ENCODE measurements around a stretch of chr5.

GRCh38 chr5:72134192-72134484 is 26.9 kb downstream of the MAP1B start:
- PRO-cap, 2 experiments: no peak in any of the 2 experiments

DNA sequence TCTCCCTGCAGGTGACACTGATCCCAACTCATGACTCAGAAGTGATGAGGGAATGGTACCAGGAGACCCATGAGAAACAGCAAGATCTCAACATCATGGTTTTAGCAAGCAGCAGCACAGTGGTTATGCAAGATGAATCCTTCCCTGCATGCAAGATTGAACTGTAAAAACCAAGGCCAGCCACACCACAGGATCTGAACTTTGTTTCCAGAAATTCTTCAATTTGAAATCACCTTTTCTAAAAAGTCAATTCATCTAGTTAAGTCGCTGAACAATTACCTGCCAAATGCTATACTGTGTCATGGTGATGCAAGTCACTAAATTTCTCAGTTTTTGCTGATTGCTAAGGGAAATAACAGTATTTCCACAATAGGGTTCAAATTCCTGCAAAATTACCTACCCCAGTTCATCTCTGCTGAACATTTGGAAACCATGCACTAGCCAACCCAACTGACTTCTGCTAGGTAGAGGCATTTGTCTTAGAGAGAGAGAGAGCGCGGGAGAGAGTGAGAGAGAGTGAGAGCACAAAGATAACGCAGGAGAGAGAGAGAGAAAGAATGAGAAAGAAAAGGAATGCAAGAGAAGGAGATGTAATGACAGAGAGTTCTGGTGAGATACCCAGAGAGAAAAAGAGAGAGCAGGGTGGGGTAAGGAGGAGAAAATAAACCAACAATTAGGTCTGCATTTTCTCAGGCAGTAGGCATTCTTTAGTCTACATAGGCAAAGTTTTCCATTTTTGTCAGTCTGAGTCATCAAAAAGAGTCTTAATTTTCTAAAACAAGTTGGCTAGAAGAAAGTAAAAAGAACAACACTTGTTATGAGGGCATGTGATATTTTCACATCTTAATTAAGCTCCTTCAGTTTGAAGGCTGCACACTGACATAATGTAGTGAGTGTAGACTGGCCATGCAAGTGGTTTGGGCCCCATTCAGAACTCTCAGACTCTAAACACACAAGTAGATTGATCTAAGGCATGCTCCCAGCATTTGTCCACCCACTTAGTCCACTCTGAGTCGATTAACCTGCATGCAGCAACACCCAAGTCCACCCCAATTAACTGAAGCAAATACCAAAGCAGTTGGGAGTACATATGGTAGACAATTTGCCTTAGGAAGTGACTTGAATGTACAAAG is 98.2 kb downstream of the MAP1B start:
- PRO-cap, 2 experiments: no peak in any of the 2 experiments

GRCh38 chr5:72238564-72239043 is 81.4 kb downstream of the MRPS27 start:
- PRO-cap, 2 experiments: no peak in any of the 2 experiments

GRCh38 chr5:72305075-72305506 is 14.9 kb downstream of the MRPS27 start:
- PRO-cap, 2 experiments: no peak in any of the 2 experiments

DNA sequence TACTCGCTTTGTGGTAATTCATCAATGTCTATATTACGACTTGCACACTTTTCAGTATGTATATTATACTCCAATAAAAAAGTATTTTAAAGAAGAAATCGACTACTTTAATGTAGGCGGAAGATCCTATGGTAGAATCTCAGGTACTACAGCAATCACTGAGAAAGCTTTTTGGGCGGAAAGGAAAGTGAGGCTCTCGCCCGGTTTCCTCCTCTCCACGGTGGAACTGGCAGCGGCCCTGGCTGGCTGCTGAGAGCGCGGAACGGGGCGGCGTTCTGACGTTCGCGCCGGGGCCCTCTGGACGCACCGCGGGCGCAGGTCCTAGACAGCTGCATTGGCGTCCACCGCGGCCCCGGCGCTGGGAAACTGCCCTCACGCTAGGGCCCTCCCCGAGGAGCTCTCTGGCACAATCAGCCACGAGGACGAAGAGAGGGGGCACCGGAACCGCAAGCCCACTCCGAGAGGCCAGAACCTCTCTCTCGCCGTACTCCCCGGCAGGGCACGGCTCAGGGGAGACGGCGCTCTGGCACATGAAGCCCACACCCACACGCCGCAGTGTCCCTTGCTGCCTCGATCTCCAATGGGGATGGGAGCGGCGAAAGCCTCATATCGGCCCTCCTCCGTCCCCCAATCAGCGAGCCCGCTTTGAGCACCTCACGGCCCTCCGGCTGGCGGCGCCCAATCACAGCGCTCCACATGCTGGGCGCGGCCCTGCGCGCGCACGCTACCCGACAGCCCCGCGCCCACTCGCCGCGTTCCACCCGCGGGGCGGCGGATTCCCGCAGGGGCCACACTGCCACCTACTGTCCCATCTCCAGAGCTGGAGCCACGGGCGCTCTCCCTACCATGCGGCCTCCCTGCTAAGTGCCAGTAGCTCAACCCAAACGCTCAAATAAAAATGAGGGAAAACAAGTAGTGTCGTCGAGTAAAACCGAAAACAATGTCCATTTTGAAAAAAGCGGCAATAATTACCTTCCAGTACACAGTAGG is 12.0 kb downstream of the MRPS27 start:
- PRO-cap, 2 experiments: peak in 2 of 2 experiments; most common plus-strand start position 803 of the sequence (in 1); most common minus-strand start position 582 of the sequence (in 2)

DNA sequence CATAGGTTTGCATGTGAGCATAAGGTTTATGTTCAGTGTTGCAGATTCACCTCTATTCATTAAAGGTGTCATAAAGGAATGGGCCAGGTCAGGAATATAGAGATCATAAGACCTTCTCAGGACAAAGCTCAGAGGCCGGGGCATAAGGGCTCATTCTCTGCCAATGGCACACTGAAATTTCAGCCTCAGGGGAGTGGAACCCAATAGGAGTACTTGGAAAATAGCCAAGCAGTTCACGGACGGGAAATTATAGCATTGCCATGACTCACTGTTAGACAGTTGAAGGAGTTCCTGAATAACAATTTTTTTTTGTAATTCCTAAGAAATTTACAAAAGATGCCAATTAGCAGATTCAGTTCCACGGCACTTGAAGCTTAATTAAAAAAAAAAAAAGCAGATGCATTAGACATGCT is 58.4 kb downstream of the PTCD2 start:
- PRO-cap, 2 experiments: no peak in any of the 2 experiments

DNA sequence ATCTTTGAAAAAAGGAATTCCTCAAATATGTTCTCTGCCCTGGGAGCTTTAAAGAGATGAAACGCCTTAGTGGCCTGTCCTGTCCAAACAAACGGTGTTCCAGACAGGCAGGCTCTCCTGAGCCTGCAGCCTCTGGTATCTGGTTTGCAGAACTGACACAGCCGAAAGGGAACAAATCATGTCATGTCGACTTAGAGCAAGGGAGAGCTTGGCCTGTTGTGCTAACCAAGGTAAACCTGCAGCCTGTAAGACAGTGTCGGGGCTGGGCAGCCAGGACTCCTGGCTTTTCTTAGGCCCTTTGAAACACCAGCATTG is 336 bp upstream of the ZNF366 start:
- PRO-cap, 2 experiments: no peak in any of the 2 experiments

DNA sequence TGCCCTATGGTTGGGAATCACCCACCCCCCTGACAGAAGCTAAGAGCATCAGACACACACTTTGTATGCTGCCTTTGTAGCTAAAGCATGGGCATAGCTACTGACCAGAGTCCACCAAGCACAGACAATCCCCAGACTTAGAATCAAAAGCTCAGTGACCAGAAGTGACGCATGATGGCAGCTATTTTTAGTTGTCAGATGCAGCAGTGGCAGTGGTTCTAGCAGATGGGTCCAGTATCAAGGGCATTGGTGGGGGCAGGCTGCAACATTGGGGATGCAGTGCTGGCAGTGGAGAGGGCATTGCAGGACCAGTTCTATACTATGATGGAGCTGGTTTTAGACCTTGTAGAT is 53.2 kb upstream of the ZNF366 start:
- PRO-cap, 2 experiments: no peak in any of the 2 experiments

DNA sequence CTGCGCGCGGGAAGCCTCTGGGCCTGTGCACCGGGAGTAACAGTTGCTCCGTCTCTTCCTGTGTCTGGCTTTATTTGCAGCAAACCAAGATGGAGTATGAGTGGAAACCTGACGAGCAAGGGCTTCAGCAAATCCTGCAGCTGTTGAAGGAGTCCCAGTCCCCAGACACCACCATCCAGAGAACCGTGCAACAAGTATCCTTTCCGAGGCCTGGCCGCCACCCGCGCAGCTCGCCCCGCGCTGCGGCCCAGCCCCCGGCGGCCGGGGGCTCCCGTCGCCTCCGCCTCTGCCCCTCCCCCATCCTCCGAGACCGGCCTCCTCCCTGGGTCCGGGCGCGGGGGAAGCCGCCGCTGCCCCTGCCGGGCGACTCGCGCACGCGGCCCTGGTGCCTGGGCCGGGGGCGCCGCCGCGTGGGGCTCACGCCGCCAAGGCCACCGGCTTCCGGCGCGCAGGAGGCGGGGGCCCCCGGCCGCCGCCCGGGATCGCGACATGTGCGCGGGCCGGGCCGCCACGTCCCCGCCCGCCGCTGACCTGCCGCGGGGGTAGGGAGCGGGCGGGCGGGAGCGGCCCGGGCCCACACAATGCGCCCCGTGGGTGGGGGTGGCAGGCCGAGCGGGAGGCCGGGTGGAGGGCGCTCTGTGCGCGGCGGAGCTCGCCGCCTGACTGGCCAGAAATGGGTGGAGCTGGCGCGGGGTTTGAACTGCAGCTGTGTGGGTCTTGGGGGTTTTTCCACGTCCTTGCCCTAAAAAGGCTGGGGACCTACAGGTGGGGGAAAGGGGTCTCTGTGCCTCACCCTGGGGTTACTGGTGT is 32.0 kb downstream of the TNPO1 start:
- PRO-cap, 2 experiments: peak in 2 of 2 experiments; most common plus-strand start position 99 of the sequence (in 1); most common minus-strand start position 66 of the sequence (in 1)

- PRO-cap, 2 experiments: no peak in any of the 2 experiments
Measured at GRCh38 chr5:72901479-72902193, 54.2 kb upstream of the FCHO2 start.

GRCh38 chr5:72917258-72918428 is 38.2 kb upstream of the FCHO2 start:
- PRO-cap, 2 experiments: no peak in any of the 2 experiments

- PRO-cap, 2 experiments: no peak in any of the 2 experiments
Measured at GRCh38 chr5:73115660-73115946, 4.8 kb upstream of the TMEM171 start.

DNA sequence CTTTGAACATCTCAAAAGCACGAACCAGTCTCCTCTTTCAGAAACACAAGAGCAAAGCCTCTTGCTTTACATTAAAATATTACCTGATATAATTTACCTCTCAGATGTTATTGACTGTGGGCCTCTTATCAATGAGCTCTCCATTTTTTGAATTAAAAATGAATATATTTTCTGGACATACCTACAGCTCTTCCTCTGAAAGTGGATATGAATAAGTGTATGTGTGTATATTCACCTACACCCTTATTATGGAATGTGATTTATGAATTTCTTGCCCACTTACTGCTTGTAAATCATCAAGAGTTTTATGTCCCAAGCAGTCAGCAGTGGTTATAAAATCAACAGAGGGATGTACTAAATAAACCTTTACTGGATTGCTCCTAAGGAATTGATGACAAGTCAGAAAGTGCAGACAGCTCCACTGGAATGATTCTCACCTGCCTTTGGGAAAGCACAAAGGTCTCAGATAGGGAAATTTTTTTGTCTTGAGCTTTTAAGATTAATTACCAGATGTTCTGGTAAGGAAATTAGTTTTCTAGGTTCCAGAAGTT is 9.2 kb downstream of the TMEM174 start:
- PRO-cap, 2 experiments: no peak in any of the 2 experiments

GRCh38 chr5:73183253-73183898 is 10.4 kb downstream of the TMEM174 start:
- PRO-cap, 2 experiments: peak in 2 of 2 experiments; most common plus-strand start chr5:73183620 (in 2)

DNA sequence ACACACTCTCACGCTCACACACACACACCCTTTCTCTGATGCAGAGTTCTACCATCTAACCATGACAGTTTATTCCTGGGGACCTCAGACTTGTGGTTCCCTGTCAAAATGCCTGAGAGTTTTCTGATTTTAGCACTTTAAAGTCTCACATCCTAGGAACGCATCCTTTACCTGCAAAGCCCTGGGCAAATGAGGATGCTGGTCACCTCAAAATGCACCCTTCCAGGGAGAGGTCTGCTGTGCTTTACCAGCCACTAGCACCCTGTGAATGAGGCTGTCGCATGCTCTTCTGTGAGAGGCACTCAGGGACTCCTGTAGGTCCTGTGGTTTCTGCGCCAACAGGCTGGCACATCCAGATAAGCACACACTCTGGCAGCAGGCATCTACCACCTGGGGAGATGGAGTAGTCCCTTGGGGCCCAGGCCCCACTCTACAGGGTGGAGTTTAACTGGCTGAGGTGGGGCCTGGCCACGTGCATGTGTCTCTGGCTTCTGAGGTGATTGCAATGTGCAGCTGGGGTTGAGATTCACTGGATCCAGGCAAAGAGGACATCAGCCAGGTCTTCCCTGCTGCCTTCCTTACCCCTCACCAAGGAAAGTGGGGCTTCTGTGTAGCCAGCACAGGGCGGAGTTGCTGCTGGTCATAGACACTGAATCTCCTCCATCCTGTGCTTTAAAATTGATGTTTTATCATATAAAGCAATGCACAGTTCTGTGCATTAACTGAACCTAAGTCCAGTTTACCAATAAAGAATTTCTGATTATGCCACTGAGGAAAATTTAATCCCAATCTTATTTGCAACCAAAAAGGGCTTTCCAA is 32.3 kb downstream of the TMEM174 start:
- PRO-cap, 2 experiments: peak in 1 of 2 experiments; most common plus-strand start position 529 of the sequence (in 1)

DNA sequence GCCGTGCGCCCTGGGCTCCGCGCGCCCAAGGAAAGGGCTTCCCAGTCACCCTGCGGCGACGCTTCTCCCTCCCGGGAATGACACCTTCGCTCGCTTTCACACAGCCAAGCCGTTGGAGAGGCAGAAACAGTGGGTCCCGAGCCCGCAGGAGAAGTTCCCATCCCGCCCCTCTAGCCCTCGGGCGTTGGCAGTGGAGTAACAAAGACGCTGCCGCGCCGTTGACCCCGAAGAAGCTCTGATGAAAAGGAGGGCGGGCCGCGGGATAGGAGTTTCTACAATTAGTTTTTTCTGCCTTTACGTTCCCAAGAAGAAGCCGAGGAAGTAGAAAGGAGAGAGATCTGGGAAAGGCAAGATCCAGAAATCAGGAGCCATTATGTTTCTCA is 126.2 kb downstream of the TMEM174 start:
- PRO-cap, 2 experiments: no peak in any of the 2 experiments

DNA sequence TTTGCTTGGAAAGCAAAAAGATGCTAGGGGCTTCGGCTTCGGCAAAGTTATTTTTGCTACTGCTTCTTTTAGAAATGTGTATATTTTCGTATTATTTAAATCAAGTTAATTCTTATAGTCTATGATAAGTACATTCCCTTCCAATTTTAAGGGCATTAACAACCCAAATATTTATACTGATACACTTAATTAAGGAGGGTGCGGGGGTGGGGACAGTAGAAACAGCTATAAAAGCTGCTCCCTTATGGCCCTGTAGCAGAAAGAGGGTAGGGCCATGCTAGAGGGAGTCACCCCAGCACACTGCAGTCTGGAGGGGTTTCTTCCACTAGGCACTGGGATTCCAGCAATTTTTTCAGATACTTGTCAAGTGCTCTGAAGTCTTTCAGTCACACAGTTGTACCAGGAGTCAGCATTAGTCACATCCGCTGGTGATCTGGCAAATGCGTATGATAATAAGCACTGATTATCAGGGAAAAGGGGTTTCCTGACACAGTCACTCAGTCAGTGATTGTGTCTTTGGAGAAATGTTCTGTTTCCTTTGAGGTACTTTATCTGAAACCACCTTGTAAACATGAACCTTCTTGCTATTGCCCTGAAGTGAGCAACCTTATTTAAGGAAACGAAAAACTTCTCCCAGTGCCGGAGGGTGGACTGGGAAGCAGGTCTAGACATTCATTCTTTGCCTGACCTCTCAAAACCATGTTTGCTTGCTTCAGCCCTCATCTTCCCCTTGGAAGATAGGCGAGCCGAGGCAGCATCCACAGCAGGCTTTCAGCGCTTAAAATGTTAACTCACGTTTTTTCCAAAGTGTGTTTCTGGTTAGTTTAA is 78.0 kb downstream of the FOXD1 start:
- PRO-cap, 2 experiments: no peak in any of the 2 experiments

GRCh38 chr5:73381918-73382789 is 66.4 kb downstream of the FOXD1 start:
- PRO-cap, 2 experiments: no peak in any of the 2 experiments

GRCh38 chr5:73496815-73497418 is 1.3 kb upstream of the BTF3 start:
- PRO-cap, 2 experiments: no peak in any of the 2 experiments

GRCh38 chr5:73506009-73507091 is 8.1 kb downstream of the BTF3 start:
- PRO-cap, 2 experiments: no peak in any of the 2 experiments

Measured in Colon Carcinoma Metastatic in the Lung (tissue), 2 donors.